Diencephalon (tissue), 2 donors: ENCODE measurements around the genes PAPLN, RIOX1 and HEATR4.

DNA sequence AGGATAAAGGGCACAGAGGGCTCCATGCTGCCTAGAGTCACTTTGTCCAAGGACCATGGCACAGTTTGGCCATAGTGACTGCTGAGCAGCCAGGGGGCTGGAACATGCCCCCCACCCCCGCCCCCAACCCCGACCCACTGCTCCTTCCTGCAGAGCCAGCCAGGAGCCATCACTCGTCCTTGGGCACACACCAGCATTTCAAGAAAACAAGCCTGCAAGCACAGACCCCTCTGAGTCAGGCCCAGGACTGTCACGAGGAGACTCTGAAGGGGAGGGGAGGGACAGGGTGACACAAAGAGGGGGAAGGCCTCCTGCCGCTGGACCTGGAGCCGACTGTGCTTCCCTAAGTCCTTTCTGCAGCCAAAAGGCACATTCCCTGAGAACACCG is 101.9 kb downstream of the DPF3 start:
- RAMPAGE, long total RNA, result no peak

DNA sequence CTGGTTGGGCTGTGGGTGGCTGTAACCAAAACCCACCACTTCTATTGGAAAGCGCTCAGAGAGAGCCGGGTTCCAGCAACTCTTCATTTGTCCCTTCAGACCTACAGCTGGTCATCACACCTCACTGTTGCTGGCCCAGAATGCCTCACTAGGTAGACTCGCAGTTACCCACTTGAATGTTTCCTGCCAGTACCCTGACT is 33.6 kb downstream of the DCAF4 start:
- RAMPAGE, long total RNA, result no peak

GRCh38 chr14:73112356-73112720 is 24.0 kb upstream of the PSEN1 start:
- RAMPAGE, long total RNA, result no peak

GRCh38 chr14:73129194-73130369 is 6.7 kb upstream of the PSEN1 start:
- RAMPAGE, long total RNA, result no peak

DNA sequence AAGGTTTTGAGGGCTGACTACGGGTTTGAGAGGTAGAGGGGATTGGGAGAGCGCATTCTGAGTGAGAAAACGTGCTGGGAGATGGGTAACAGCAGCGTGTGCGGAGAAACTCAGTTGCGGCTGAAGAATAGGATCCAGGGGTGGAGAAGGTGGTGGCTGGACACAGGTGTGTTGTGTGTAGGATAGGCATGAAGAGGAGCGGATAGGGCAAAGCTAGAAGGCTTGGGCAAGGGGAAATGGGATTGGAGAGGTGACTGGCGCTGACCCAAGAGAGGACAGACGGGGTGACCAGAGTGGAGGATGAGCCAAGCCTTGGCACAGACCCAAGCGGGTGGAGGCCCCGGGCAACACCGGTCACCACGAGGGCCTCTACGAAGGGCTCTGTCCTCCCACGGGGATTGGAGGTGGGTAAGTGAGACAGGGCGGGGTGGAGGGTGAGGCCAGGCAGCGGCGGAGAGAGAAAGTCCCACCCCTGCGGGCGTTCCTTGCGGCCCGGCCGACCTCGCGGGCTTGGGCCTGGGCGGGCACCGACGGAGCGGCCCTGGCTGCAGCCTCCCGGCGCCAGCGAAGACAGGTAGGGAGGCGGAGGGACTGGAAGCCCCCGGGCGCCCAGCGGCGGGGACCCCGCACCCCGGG is at the start of gene PAPLN:
PAPLN (plus strand) TSS at position 488 of the 636 bp plus-strand sequence.
- RAMPAGE, long total RNA, result no peak

- RAMPAGE, long total RNA, result no peak
Observed at GRCh38 chr14:73490879-73491254, at the start of gene RIOX1. TSS of gene RIOX1 (plus strand) at chr14:73490933.

- RAMPAGE, long total RNA, result no peak
Observed at GRCh38 chr14:73558838-73559067, at the start of gene HEATR4. TSS of gene HEATR4 (minus strand) at chr14:73558947.

GRCh38 chr14:73761323-73761897 is 1.3 kb upstream of the MIDEAS start:
- RAMPAGE, long total RNA, result no peak

- RAMPAGE, long total RNA, result no peak
Observed at GRCh38 chr14:73783927-73784337, 23.8 kb upstream of the MIDEAS start.

DNA sequence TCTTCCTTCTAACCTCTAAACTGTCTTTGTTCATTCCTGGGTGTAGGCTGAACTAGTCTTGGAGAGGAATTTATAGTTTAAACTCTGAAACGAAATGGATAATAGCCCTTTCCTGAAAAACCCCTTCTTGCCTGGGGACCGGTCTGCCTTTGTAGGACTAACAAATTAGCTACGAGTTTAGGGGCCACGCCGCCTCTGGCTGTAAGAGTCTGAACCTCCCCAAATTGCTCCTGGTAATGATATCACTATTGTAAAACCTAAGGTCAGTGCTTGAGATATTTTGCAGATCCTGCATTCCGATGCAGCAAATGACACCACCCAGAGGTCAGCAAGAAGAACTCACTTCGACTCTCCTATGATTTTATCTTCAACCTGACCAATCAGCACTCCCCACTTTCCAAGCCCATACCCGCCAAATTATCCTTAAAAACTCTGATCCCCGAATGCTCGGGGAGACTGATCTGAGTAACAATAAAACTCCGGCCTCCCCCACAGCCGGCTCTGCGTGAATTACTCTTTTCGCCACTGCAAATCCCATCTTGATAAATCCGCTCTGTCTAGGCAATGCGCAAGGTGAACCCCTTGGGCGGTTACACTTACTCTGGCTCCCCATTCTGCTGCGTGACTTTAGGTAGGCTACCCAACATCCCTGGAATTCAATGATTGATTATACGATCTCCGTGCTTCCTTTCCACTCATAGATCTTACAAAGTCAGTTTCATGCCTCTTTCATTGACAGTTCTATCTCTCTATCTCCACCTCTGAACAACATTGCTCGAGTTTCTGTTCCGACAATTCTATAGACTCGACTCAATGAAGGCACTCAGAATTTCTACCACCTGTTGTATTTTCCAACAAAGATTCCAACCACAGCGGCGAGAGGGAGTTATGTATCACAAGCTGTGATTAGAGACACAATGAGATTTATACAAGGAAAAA is 1.1 kb downstream of the NPC2 start:
- RAMPAGE, long total RNA, result no peak

- RAMPAGE, long total RNA, result no peak
Observed at GRCh38 chr14:74514547-74515069, 21.0 kb downstream of the ISCA2 start.

GRCh38 chr14:74551727-74552428 is 58.3 kb downstream of the ISCA2 start:
- RAMPAGE, long total RNA, result no peak

DNA sequence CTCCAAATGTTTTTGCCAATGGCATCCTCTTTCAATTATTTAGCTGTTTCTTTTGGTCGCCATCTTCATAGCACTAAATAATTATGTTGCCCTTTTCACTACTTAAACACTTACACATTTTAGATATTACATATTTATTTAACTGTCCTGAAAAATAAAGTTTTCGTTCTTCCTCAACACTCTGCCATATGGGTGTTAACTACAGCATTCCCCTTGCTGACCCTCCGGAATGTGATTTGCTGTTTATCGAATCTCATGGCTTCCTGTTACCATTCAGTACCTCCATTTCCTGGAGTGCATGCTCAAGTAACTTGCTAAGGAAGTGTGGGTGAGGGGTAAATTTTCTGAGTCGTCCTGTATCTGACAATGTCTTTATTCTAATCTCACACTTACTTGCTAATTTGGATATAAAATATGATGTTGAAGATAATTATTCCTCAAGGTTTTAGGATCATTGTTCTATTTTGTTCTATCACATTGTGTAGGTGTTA is 29.5 kb downstream of the YLPM1 start:
- RAMPAGE, long total RNA, result no peak

DNA sequence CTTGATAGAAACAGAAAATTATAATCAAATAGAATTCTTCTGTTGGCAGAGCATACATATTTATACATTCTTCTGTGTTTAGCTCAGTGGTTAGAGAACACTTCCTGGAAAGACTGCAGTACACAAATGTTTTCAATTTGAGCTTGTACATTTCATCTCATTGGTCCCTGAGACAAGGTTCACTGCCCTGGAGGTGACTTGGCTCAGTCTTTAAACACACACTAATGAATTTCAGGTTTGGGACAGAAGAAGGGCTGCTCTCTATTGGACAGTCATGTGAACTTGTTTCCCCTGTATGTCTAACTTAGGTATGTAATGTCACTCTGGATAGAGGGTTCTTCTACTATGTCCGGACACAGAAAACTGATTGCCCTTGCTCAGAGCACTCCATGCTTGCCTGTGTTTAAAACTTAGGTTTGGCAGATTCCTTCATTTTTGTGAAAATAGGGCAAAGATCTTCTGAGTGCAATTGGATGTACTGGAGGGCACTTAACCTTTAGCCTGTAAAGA is 22.9 kb downstream of the PROX2 start:
- RAMPAGE, long total RNA, result no peak

DNA sequence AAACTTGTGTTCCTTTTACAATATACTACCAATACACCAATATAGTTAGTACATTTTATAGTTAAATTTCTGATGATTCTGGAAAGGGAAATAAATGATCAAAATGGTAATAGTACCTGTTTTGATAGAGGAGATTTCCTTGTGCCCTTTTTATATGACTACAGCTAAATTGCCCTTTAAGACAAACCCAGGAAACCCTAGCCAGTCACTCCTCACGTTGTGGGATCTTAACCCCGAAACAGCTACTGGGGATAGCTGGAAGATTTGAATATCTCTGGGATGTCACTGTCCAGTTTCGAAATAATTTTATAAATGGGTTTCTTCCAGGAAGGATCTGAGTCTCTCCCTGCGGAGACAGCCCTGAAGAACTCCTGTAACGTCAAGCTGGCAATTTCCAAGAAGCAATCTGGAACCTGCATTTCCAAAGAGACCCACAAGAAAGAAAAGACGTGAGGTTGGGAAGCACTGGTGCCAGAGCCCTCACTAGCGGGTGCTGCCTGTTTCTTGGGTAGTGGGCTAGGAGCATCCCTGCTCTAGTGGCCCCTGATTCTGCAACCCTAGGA is 21.0 kb downstream of the PROX2 start:
- RAMPAGE, long total RNA, result no peak

- RAMPAGE, long total RNA, result no peak
Observed at GRCh38 chr14:74888593-74889357, 7.1 kb downstream of the DLST start.

DNA sequence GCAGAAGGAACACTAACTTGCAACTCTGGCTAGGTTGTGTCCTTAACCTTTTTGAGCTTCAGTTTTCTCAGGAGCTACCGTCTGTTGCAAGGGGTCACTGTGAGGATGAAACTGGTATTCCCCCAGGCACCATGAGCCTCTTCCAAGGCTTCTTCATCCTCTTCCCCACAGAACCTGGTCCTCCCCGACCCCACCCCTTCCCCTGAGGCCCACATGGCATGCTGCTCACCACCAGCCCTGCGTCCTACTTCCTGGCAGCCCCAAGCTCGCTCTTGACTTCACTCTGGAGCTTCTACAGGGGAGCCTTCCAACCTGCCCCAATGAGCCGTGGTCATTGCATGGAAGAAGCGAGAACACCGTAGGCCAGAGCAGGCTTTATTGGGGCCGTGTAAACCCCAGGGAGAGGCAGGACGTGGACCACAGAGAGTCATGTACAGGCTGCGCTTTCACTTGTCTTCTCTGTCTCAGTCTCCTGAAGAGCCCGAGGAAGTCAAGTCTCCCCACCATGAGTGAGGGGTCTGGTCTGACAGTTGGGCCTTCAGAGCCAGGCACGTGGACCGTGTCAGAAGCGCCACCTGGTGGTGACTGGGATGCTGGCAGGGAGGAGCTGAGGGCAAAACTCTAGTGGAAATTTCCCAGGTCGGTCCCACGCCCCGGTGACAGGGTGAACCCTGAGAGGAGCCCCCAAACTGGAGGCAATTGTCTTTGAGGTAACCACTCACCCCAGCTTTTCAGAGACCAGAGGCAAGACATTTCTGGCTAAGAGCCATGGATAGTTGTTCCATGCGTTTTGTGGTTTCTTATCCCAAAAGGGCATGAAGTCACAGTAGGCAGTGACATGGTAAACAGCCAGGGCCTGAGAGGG is 17.5 kb downstream of the RPS6KL1 start:
- RAMPAGE, long total RNA, result no peak

GRCh38 chr14:75070818-75071399 is 1.5 kb downstream of the ZC2HC1C start:
- RAMPAGE, long total RNA, result no peak

DNA sequence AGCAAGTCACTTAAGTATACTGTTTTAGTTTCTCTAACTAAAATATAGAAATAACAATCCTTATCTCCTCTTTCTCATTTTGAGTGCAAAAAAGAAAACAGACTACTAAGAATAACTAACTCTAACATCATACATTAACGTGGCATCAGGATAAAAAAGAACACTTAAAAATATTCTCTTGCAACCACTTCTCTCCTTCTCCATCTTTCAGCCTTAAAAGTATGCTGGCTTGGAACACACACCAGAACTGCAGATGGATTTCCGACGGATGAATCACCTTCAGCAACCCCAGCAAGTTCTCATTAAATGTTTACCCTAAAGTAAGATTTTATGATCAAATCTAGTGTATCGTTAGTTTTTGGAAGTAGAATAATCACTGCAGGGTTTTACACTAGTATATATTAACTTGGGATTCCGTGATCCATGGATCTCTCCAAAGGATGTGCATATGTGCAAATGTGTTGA is 1.3 kb downstream of the NEK9 start:
- RAMPAGE, long total RNA, result no peak

- RAMPAGE, long total RNA, result no peak
Observed at GRCh38 chr14:75126013-75126434, 824 bp downstream of the NEK9 start.